Thoracic aorta (tissue), 1 donor: Measurements from ENCODE around the genes PTHLH and TMTC1.

DNA sequence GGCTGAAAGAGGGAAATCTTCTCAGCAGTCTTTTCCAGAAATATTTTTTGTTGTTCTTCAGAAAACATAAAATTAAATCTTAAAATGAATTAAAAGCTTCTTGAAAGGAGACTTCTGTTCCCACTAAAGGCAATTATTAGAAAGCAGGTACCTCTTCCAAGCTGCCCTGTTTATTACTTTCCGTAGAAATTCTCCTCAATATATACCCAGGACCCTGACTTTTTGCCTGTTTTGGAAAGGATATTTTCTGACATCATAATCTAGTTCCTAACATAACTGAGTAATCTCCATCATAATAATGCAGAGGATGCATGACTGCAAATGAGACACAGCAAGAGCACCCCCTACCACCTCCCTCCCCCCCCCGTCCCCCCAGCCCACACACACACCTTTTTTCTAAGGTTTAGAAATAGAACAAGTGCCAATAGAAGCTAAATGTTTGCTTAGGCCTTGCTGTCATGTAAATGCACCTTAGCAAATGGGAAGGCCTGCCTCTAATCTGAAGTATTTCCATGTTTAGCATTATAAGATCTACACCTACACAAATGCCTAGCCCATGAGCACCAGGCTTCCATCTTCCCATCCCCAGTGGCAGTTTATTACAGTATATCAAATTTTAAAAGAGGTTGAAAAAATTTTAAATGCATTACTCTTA, at the start of gene PTHLH:
TSS of gene PTHLH (minus strand) at position 175 of the 655 bp plus-strand sequence.
- RAMPAGE, long total RNA = no peak

GRCh38 chr12:28253105-28253730, 63.0 kb downstream of the CCDC91 start:
- RAMPAGE, long total RNA = no peak

GRCh38 chr12:28342053-28343333, 152.2 kb downstream of the CCDC91 start:
- RAMPAGE, long total RNA = no peak

GRCh38 chr12:28368338-28368959, 178.2 kb downstream of the CCDC91 start:
- RAMPAGE, long total RNA = no peak

DNA sequence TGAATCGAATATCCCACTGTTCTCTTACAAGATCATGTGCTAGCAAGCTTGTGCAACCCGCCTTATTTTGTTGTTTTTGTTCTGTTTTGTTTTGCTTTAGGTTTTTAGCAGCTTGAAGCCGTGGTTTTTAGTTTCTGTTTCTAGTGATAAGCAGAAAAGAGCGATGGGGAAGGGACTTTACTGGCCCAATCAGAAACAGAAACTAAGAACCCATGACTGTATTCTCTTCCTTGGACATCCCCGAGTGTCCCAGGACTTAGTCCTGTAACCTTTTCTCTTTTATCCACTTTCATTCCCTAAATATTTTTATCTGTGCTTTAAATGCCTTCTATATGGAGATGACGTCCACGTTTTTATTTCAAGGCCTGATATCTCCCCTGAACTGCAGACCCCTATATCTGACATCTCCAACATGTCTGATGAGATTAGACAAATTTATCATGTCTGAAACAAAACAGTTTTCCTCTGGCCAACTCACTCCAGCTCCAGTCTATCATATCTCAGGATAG, 353.1 kb downstream of the CCDC91 start:
- RAMPAGE, long total RNA = no peak

DNA sequence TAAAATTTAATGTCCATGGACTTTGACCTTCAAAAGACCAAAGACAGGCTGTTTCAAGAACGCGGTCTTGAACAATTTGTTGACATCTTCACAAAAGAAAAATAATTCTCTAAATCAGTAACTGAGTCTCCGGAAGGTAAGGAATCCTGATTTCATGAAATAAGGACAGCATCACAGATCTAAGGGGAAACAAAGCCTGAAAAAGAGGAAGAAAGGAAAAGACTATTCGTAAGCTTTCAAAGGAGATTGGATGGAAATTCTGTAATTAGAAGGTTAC, 107.3 kb upstream of the FAR2 start:
- RAMPAGE, long total RNA = no peak

DNA sequence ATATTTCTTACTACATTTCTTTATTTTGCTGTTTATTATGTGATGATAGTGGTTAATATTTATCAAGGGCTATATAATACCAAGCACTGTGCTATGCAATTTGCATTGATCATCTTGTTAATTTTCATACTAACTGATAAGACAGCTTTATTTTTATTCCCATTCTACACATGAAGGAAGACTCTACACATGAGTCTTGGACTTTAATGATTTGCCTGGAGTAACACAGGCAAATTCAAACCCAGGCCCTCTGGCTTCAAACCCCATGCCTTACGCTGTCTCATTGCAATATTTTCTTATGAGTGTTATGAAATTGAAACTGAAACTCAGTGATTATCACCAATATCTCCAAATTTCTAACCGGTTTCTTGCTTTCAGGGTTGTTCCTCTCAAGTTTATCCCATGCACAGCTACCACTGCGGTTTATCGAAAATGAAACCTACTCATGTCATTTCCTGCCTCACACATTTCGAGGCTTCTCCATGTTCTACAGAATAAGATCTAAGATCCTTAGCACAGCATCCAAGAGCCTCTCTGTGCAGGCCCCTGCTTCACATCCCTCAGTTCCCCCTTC, 45.7 kb upstream of the FAR2 start:
- RAMPAGE, long total RNA = no peak

DNA sequence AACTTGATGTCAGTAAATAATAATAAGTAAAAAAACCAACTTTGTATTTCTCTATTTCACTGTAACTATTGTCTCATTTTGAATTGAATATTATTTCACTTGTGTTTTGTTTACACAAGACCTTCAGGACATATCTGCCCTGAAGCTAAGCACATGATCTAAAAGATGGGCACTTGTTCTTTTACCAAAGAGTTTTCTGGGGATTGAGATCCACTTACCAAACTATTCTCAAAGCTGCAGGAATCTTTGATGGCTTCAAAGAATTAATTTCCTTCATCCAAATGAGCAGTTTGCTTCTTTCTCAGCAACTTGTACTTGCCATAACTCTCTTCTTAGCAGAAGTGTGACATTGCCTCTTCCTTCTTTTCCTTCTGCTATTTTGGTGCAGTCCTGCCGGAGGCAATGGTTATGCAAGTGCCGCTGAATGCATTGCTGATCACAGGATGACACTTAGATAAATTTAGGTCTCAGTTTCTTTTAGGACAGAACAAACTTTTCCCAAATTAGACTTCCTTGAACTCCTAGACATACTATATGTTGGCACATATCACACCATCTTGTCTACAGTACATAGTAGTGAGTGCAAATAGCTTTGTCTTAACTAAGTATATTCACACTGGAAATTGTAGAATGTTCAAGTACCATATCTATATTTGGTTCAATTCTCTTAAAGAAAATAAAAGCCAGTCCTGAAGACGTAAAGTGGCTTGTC, 9.2 kb downstream of the FAR2 start:
- RAMPAGE, long total RNA = no peak

- RAMPAGE, long total RNA = no peak
Observed at GRCh38 chr12:29208496-29209275, 59.6 kb downstream of the FAR2 start.

GRCh38 chr12:29338319-29339089, 42.5 kb downstream of the ERGIC2 start:
- RAMPAGE, long total RNA = no peak

DNA sequence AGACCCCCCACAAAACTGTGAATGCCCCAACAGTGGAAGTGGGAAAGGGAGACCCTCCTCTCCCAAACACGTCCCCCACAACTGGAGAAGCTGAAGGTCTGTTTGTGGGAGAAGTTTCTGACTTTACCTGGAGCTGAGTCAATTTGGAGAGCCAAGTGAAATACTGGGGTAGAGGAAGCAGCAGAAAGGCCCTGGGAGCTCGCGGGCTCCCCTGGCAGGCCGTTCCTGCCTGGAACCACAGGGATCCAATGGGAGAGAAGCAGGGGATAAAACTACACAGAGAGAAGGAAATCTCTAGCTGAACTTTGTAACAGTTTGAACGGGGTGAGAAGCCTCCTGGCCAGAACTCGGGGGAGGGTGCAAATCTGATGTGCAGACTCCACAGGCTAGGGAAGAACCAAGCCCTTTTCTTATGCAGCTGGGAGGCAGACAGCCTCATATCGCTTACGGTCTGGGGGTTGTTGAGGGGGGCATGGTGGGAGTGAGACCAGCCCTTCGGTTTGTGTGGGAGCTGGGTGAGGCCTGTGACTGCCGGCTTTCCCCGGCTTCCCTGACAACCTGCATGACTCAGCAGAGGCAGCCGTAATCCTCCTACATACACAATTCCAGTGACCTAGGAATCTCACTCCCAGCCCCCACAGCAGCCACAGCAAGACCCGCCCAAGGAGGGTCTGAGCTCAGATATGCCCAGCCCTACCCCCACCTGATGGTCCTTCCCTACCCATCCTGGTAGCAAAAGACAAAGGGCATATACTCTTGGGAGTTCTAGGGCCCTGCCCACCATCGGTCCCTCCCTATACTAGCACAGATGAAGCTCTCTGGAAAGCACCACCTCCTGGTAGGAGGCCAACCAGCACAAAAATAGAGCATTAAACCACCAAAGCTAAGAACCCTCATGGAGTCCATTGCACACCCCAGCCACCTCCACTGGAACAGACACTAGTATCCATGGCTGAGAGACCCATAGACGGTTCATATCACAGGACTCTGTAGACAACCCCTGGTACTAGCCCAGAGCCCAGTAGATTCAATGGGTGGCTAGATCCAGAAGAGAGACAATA, 143.0 kb downstream of the TMTC1 start:
- RAMPAGE, long total RNA = no peak

DNA sequence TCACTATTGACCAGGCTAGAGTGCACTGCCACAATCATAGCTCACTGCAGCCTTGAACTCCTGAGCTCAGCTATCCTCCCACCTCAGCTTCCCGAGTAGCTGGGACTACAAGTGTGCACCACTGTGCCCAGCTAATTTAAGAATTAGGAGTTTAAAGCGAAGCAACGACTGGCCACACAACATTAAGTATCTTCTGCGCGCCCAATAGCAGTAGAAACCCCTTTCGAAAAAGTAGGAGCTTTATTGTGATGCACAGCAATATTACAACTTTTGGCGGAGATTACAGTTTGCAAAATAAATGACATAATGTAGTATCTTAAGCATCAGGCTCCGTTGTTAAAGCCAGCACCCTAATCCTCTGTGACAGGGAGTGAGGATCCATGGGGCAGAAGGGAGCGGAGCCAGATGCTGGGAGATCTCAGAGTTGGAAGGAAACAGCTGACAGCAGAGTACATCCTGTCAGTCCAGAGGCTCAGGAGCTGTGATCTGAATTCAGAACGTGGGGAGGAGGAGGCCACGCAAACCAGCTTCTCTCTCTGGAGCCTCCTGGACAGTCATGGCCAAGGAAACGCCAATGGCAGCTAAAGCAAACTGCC, 55.8 kb downstream of the TMTC1 start:
- RAMPAGE, long total RNA = no peak

DNA sequence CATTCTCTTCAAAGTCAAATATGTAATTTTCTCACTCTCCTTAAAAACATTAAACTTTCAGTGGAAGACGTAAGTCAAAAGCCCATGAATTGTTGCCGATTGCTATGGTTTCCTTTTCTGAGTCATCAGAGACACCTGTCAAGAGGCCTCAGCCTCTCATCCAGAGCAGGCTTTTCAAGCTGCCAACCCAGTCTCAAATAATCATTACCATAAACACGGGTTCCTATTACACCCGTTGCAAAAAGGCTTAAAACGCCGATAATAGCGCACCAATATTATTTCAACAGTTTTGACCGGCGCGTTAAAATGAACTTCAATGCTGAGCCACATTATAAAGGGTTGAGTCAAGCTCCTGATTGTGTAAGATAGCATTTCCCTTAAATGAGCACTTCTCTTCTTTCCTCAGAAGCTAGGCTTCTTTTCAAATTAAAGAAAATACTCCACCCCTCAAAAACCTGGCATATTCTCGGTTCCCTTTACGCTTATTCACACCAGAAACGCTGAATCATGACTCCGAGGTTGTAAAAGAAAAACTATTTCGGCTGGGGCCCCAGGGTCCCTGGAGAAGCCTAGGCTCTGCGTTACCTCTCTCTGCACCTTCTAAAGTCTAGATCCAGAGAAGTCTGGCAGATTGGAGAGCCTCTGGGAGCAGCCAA, 1.4 kb downstream of the TMTC1 start:
- RAMPAGE, long total RNA = no peak

GRCh38 chr12:29783525-29784298, at the start of gene TMTC1:
Gene TMTC1 (minus strand): TSS chr12:29783942.
- RAMPAGE, long total RNA = no peak

GRCh38 chr12:30648992-30649524, 46.6 kb downstream of the IPO8 start:
- RAMPAGE, long total RNA = no peak

DNA sequence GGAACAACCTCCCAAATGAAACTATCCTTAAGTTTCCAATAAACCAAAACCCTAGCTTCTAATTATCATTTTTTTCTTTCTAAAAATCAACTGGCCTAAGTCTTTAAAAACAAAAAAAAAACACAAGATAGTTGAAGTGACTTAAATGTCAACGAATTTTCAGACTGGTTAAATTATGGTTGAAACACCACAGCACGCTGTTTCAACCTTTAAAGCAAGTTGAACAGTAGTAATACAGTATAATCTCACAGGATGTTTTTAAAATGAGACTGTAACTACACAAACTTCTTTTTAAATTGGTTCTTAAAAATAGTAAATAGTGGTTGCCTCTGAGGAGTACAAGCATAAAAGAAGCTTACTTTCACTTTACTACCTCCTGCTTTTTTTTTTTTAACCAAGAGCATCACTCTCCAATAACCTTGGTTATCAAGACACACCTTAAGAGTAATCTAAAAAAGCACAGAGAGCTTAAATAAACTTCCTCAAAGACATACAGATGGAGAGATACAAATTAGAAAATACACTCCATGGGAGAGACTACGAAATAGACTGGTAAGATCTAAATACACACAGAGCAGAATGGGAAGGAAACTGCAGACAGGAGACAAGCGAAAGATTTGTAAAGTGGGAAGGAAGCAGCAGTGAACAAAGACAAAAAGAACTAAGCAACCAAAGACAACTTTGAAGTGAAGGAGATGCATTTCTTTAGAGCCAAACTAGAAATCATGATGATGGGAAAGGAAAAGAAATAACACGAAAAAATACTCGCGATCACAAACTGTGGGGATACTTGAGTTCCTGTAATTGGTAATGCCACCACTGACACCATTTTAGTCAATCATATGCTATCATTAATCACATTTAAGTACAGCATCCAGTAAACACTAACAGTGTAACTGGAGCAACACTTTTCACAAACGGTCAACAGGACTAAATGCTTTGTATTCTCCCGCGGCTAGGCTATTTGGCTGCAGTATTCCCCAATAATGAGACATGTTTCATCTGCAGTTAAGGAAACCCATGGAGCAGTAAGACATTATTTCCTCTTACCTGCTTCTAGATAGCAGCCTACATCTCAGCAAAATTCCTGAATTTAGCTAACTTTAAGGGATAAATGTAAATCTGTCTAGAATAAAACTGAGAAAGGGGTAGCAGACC, 8.3 kb downstream of the SINHCAF start:
- RAMPAGE, long total RNA = no peak

DNA sequence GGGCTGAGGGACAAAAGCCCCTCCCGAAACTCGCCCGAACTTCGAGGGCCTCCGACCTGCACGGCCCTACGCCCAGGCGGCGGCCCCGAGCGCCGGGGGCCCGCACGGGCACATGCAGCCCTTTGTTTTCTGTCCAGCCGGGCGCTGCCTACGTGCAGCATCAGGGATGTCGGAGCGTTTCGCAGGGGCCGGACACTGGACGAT, 1.5 kb downstream of the SINHCAF start:
- RAMPAGE, long total RNA = no peak

DNA sequence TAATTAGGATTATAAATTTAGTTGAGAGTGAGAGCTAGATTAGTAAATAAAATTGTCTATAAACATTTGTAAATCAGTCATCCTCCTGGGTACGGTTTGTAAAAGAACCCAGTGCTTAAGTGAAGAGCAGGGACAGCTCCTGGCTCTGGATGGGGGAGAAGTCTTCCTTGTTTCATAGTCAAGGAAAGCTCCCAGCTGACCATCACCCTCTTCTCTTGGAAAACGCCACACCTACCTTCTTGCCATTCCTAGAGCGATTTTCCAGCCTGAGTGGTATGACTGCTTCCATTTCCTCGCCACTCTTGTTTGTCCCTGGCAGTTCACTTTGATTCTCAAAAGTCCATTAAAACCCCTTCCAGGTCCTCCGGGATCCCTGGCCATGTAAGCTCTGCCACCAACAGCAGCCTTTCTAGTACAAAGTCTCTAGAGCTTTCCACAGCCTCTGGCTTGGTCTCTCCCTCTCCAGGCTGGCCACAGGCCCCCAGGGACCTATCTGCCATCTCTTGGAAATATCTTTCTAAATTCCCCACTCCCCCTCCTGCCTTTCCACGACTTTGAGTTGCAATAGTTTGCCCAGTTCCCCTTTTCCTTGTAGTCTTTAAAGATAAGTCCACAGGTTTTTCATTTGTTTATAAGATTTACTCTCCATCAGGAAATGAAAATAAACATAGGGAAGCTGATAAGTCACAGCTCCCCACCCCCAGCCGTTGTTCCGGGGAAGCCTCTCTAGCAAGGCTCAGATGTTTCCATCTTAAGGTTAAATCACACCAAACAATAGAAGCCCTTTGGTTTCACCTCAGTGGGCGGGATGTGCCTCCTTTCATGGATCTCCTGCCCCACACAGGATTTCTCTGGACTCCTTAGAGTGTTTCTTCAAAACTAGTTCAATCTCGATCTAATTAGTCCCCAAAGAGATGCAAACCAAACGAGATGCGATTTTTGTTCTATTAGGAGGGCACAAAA, 42.8 kb upstream of the SINHCAF start:
- RAMPAGE, long total RNA = no peak

DNA sequence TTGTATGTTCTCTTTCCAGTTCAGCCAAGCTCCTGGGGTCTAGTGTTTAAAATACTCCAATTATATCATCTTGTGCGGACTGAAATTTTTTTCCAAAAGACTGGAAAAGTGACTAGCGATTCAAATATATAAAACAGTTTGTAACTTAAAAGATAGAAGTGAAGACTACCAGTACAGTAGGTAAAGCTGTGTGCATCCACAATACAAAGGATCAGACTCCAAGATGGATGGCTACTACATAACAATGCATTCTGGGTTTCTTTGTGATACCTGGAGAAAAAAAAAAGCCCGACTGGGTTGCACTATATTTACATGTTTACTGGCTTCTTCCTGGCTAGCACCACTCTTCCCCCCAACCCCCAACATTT, 61.0 kb upstream of the SINHCAF start:
- RAMPAGE, long total RNA = no peak

DNA sequence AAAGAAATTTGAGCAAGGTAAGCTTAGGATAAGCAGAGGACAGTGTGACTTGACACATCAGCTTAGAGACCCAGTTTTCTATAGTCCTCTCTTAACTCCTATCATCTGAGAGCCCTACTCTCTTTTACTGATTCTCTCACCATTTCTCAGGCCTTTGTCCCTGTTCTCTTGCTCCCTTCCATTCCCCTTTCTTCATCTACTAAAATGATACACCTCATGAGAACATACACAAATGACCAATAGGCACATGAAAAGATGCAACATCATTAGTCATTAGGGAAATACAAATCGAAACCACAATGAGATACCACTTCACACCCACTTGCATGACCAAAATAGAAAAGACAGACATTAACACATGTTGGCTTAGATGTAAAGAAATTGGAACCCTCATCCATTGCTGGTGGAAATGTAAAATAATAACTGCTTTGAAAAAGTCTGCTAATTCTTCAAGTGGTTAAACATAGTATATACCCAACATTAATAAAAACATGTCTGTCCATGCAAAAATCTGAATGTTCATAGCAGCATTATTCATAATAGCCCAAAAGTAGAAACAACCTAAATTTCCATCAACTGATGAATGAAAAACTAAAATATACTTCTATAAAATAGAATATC, 66.1 kb downstream of the DENND5B start:
- RAMPAGE, long total RNA = no peak